Suprapubic skin (tissue), 4 donors: Measurements from ENCODE around the genes TMPRSS6 and MFNG.

- PRO-cap: no peak
- RAMPAGE, long total RNA, 4 experiments: no peak in any of the 4 experiments
These were observed 24.9 kb downstream of the MYH9 start for GRCh38 chr22:36362745-36363438.

DNA sequence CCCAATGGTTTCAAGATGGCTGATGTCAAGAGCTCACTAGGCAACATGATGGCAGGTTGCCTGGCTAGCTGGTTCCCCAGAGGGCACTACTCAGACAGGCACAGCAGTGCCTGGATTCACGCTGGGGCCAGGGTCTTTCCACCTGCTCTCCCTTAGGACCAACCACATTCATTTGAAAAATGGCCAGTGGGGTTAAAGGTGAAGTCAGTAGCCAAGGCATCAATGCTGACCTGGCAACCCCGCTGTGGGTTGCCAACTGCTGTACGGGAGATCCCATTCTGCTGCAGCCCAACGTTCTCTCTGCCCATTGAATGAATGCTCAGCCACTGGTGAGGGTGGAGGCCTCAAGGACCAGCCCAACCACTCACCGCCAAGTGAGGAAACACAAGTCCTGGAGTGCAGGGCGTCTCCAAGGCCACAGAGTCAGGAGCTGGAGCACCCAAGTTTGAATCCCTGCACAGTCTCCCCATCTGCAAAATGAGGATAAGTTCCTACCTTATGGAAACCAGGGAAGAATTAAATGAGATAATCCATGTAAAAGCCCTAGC, 12.5 kb downstream of the MYH9 start:
- PRO-cap: no peak
- RAMPAGE, long total RNA, 4 experiments: no peak in any of the 4 experiments

DNA sequence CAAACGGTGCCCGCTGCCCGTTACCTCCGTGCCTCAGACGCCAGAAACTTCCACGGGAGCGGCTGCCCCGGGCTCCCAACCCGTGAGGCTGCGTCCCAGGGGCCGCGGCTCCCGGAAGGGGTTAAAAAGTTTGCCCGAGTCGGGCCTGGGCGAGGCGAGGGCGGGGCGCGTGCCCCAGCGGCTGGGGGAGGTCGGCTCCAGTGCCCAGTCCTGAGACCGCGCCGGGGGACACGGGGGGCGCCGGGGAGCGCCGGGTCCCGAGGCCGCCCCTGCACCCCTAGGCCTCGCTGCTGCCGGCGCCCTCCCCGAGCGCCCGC, 507 bp downstream of the MYH9 start:
- PRO-cap: no peak
- RAMPAGE, long total RNA, 4 experiments: no peak in any of the 4 experiments

- PRO-cap: no peak
- RAMPAGE, long total RNA, 4 experiments: no peak in any of the 4 experiments
These were observed 126 bp upstream of the MYH9 start for GRCh38 chr22:36388052-36388134.

DNA sequence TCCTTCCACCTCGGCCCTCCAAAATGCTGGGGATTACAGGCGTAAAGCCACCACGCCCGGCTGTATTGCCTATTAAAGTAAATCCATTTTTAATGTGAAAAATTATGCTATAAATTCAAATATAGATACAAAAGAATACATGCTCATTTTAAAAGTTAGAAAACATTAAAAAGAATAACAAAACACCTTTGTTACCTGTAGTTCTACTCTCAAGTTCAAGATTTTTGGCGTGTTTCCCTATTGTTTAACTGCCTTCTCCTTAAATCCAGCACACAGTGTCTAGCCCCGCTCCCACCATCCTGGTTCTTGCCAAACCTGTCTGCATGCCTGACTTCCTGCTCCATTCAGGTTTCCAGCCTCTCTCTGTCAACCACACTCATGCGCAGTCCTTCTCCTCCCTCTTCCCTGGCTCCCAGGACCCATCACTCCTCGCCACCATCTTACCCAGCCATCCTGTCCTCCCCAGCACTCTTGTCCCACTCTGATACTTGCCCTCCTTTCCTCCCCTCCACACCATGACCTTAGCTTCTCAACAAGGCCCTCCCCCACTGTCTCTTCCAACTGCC, 7.2 kb upstream of the MYH9 start:
- PRO-cap: no peak
- RAMPAGE, long total RNA, 4 experiments: no peak in any of the 4 experiments

- PRO-cap: no peak
- RAMPAGE, long total RNA, 4 experiments: no peak in any of the 4 experiments
These were observed 23.8 kb upstream of the MYH9 start for GRCh38 chr22:36411509-36412123.

DNA sequence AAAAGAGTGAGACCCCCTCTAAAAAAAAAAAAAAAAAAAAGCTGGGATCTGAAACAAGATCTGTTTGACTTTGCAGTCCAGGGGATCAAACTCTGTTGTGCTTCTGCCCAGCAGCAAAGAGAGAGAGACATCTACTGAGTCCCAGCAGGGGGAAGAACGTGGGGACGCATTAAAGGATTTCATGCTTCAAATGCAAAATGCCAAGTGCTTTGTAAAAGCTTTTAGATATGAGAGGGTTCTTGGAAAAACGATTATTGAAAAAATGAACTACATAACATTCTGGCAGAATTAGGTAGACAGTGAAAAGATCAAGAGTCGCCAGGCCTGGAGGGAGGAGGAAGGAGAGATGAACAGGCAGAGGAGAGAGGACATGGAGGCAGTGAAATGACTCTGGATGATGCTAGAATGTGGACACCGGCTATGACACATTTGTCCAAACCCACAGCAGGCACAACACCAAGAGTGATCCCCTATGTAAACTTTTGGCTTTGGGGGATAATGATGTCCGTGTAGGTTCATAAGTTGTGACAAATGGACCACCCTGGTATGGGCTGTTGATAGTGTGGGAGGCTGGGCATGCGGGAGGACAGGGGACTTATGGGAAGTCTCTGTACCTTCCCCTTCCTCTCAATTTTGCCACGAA, 9.4 kb downstream of the TXN2 start:
- PRO-cap: no peak
- RAMPAGE, long total RNA, 4 experiments: no peak in any of the 4 experiments

- PRO-cap: no peak
- RAMPAGE, long total RNA, 4 experiments: no peak in any of the 4 experiments
These were observed 4.7 kb downstream of the EIF3D start for GRCh38 chr22:36524058-36524937.

- PRO-cap: no peak
- RAMPAGE, long total RNA, 4 experiments: no peak in any of the 4 experiments
These were observed 33.1 kb upstream of the EIF3D start for GRCh38 chr22:36562046-36562459.

GRCh38 chr22:36701321-36701747, 2.2 kb downstream of the CACNG2 start:
- PRO-cap: no peak
- RAMPAGE, long total RNA, 4 experiments: no peak in any of the 4 experiments

DNA sequence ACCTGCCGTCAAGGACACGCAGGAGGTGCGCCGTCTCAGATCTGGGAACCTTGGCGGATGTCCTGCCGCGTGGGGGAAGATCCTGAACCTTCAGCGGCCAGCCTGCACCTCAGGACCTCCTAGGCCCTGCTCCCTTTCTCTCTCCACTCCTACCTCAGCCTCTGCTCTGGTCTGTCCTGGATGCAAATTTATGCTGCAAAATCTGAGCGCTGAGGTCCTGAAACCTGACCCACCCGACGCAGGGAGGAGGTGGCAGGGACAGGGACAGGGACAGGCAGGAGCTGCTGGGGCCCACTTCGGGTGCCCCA, 473 bp upstream of the PVALB start:
- PRO-cap: no peak
- RAMPAGE, long total RNA, 4 experiments: no peak in any of the 4 experiments

- PRO-cap: no peak
- RAMPAGE, long total RNA, 4 experiments: no peak in any of the 4 experiments
These were observed 6.5 kb upstream of the PVALB start for GRCh38 chr22:36823341-36823652.

DNA sequence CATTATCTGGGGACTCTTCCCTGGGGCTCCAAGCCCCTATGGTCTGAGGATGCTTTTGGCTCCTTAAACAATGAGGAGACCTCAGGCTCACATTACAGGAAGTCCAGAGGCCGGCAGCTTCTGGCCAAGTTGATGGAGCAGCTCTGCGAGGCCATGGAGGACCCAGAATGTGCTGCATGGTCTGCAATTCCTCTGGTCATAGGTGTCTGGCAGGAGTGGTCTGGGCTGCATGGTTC, 17.4 kb downstream of the TEX33 start:
- PRO-cap: no peak
- RAMPAGE, long total RNA, 4 experiments: no peak in any of the 4 experiments

- PRO-cap: no peak
- RAMPAGE, long total RNA, 4 experiments: no peak in any of the 4 experiments
These were observed 6.9 kb downstream of the MPST start for GRCh38 chr22:37026272-37026919.

GRCh38 chr22:37030271-37030913, 10.8 kb downstream of the MPST start:
- PRO-cap: no peak
- RAMPAGE, long total RNA, 4 experiments: no peak in any of the 4 experiments

DNA sequence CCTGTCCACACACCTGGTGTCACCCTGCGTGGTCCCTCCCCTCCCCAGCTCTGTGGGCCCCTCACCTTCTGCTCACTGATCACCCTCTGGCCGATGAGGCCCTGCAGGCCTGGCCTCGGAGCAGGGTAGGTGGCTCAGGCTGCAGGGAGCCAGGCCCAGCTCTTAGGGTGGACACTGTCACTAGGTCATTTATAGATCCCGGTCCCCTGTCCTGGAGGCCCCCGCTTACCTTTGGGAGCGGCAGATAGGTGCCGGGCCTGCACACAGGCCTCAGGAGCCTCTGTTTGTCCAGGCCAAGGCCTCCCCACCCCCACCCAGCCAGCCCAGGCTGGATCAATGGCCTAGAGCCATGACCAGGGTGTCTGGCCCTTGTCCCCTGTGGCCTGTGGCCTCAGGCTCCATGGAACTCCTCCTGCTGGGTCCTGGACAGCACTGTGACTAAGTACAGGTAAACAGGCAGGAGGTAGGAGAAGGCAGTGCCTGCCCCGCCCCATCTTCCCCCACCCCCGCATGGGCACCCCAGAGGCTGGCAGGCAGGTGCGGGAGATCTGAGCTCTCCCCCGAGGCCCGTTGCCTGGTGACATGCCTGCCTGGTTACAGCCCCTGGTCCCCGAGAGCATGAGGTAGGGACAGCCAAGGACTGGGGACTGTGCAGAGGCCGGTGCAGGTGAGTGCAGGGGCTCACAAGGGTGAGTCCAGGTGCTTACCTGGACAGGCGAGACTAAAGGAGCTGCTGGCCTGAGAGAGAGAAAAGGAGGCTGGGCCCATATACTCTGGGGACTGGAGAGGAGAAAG, at the start of gene TMPRSS6:
Gene TMPRSS6 (minus strand): TSS at position 440 of the 795 bp plus-strand sequence.
- PRO-cap: no peak
- RAMPAGE, long total RNA, 4 experiments: start-site peak on the minus strand in 1 of 4 experiments, centred at position 463 of the sequence, 9 reads per replicate

DNA sequence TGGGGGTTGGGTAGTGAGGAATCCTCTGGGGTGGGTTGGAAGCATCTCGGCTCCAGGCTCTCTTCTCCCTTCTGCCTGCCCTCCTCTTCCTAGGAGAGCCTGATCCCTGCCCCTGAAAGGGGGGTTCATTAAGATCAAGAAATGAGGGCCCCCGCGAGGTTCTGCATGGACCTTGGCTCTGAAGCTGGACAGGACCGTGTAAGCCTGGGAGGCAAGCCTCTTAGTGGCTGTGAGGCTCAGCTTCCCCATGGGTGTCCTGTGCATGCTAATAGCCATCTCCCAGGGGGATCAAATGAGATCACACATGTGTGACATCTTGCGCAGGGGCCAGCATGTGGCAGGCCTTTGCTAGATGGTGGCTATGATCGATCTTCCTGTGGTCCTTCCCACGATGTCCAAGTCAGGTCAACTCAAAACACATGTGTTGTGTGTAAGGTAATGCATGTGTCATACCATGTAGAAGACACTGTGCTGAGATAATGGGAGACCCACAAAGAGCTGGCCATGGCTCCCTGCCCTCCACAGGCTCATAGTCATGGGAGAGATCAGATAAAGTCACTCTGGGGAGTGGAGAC, 3.8 kb downstream of the RAC2 start:
- PRO-cap: no peak
- RAMPAGE, long total RNA, 4 experiments: no peak in any of the 4 experiments

DNA sequence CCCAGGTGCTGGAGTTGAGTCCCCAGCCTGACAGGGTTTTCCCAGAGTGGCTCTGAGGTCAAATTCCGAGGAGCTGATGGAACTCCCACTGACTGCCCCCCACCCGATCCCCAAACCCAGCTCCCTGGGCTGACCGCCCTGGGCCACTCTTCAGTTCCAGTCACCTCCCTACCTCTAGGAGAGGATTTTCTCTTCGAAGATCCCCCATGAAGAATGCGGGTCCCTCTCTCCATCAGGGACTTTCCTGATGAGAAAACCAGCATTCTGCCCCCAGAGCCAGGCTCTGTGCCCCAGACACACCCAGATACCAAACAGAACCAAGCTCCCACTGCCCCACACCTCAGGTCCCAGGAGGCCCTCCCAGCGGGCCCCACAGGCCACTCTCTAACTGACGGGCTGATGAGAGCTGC, 12.1 kb upstream of the RAC2 start:
- PRO-cap: no peak
- RAMPAGE, long total RNA, 4 experiments: no peak in any of the 4 experiments

DNA sequence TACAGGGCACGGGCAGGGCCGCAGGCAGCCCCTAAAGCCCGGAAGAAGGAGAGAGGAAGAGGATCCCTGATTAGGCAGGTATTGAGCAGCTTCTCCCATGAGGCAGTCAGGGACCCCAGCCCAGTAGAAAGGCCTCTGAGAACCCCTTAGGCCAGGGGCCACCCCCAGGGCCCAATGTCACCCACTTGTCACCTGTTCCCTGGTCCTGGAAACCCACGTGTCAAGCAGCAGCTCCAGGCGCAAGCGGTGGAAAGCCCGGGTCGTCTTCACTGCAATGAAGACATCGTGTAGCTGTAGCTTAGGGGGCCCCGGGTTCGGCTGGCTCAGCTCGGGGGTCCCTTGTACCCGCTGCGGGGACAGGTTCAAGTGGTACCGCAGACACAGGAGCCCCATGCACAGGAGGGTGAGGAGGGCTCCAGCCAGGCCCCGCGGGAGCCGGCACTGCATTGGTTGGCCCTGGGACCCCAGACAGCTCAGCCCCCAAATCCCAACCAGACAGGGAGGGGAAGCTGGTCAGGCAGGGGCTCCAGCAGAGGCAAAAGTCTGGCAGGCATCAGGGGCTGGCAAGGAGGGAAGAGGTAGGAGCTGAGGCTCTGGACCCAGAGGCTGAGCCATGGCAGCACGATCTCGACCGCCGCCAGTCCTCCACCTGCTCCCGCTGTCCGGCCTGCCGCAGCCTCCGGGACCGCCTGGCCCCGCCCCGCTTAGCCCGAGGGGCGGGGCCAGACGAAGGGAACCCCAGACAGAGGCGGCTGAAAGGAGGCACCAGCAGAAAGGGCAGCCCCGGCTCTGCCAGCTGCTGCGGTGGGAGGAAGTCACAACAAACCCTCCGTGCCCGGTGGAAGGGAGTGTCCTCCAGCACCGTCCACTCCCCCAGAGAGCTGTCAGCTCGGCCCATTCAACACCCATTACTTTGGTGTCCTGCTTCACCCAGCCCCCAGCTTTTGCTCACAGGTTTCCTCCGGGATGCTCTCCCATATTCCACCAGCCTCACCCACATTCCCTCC, at the start of gene MFNG:
Gene MFNG (minus strand): TSS at position 654 of the 1,007 bp plus-strand sequence.
- PRO-cap: no peak
- RAMPAGE, long total RNA, 4 experiments: start-site peak on the minus strand in 1 of 4 experiments, centred at position 655 of the sequence, 11 reads per replicate

- PRO-cap: no peak
- RAMPAGE, long total RNA, 4 experiments: no peak in any of the 4 experiments
These were observed 15.3 kb downstream of the CARD10 start for GRCh38 chr22:37503760-37504396.